Thoracic aorta (tissue), 1 donor: ENCODE measurements around a stretch of chr5.

GRCh38 chr5:139677746-139678434 lies 29.7 kb downstream of the CXXC5 start:
- RAMPAGE, long total RNA: no peak

DNA sequence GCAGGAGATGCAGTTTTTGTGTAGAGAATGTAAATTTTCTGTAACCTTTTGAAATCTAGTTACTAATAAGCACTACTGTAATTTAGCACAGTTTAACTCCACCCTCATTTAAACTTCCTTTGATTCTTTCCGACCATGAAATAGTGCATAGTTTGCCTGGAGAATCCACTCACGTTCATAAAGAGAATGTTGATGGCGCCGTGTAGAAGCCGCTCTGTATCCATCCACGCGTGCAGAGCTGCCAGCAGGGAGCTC lies 35.0 kb downstream of the CXXC5 start:
- RAMPAGE, long total RNA: no peak

DNA sequence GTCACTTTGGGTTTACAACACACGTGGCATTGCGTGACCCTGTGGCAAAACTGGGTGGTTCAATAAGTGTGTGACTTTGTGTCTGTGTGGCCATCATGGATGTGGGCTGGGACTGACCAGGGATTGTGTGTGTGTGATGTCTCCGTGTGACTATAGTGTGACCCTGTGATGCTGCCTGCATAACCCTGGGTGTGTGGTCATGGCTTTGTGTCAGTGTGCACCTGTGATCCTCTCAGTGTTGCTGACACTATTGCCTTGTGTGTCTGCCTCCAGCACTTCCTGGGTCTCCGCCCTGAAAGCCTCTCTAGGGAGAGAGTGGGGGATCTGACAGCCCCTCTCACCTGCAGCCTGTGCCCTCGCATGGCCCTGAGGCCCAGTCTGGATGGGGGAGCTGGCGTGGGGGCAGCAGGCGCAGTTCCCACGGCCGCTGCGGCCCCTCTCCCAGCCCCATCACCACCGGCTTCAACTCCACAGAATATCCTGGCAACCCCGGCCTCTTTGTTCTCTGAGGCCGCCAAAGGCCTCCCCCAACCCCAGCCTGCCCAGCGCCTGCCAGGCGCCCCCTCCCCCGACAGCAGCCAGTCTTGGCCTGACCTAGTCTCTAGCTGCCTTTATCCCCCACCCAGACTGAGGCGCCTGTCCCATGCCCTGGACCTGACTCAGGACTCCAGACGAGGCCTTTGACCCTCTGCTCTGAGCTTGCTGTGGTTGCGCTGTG lies 38.6 kb downstream of the CXXC5 start:
- RAMPAGE, long total RNA: no peak

GRCh38 chr5:139697197-139697963 lies 49.2 kb downstream of the CXXC5 start:
- RAMPAGE, long total RNA: no peak

GRCh38 chr5:139733398-139734147 lies 62.0 kb upstream of the PSD2 start:
- RAMPAGE, long total RNA: no peak

- RAMPAGE, long total RNA: no peak
Measured at GRCh38 chr5:139869052-139869799, 73.6 kb downstream of the PSD2 start.

DNA sequence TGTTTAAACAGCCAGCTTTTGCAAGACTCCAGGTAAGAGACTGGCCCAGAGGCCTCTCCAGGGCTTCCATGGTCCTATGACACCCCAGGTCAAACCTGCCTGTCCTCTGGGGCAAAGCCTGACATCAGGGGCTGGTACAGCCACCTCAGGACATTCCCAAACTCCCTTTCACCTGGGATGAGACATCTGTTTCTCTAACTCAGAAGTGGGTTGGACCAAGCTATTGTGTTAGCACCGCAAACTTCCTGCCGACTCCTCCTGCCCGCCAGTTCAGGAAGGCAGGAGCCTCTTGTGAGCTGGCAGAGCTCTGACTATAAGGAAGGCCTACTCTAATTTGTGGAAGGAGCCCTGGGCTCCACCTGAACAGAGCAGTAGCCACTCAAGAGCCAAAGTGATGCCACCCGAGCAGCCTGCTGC lies 81.4 kb downstream of the PSD2 start:
- RAMPAGE, long total RNA: no peak

DNA sequence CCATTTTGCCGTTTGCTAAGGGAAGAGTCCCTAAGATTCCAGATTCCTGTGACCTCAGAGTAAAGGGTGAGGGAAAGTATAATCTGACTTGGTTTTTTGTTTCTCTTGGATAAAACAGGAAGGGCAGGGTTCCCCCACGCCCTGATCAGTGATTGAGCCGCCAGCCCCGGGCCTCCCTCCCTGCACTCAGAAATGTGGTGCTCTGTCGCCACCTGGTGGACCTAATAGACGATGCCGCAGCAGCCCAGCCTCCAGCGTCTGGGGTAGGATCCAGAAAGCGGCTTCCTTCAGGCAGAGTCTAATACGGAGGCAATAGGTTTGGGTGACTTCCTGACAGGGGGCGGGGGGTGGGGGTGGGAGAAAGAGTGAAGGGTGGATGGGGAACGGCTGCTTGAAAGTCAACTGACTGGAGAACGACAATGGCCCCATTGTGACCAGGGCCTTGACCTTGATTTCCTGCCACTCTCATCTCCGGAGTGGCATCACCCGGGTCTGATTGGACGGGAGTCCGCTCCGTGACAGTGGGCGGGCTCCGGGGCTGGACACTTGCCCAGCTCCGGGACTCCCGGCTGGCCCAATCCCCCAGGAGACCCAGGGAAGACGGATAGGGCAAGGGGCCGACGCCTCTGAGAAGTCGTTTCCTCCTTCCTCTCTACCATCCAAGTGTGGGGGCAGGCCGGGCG lies 17.8 kb upstream of the CYSTM1 start:
- RAMPAGE, long total RNA: no peak

- RAMPAGE, long total RNA: no peak
Measured at GRCh38 chr5:140165664-140166195, 9.3 kb upstream of the CYSTM1 start.

- RAMPAGE, long total RNA: no peak
Measured at GRCh38 chr5:140177774-140178449, 2.9 kb downstream of the CYSTM1 start.

DNA sequence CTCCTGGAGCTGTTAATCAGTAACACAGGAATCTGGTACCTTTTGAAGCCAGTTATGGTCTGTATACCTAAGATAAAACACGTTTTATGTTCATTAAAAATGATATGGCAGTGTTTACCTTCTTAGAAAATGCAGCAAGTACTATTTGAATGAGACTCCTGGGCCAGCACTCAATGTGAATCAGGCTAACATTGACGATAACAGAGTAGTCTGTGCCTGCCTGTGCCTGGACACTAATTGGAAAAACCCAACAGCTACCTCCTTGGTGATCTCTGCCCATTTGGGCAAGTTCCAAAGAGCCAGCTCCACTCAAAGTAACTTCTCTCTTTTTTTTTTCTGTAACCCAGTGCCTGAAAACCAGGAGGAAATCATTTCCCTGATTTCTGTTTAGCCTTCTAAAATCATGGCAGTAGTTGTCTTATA lies 44.7 kb downstream of the CYSTM1 start:
- RAMPAGE, long total RNA: no peak

- RAMPAGE, long total RNA: no peak
Measured at GRCh38 chr5:140222379-140222883, 47.4 kb downstream of the CYSTM1 start.

DNA sequence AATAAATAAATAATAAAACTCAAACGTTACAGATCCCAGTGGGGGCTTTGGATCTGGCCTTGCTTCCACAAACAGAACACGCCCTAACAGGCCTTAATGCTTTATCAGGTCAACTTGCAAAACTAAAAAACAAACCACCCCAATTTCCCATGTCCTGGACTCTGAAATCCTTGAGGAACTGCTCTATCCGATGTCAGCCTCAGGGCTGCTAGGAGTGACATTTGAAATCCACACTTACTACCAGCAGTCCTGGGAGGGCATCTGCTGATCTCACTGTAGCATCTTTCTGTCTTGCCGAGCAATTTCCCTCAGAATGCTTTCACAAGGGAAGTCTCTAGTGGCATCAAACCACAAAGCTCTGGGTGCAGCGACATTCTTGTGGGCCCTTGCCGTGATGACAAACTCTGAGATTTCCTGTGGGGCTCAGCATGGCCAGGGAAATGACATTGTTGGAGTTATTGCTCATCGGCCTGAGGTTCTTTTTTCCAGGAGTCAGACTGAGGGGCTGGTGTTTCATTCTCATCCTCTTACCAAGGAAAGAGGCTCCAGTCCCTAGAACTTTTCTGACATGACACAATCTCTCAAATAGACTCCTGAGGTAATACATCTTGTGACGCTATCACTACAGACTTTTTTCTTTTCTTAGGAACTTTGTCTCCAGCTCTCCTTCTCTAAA lies 51.5 kb downstream of the PFDN1 start:
- RAMPAGE, long total RNA: no peak

DNA sequence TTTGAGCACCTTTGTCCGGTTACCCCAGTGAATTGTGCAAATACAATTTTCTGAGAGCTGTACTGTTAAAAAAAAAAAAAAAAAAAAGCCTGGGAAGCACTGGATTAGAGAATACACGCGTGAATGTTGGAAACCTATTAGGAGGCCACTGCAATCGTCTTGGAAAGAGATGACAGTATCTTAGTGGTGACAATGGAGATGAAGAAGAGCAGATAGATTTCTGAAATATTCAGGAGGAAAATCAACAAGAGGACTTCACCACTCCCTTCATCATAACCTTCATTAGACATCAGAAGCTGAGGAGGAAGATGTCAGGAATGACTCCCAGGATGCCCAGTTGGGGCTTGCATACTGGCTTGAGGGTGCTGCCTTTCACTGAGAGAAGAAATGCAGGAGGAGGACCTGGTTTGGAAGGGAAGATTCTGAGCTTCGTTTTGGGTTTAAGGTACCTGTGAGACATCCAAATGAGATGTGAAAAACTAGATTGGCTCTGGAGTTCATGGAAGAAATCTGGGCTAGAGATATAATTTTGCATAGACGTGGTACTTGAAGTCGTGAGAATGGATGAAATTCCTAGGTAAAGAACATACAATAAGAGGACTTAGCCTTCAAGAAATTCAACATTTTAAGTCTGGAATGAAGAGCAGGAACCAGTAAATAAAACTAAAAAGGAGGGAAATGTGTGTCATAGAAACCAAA lies 44.4 kb downstream of the PFDN1 start:
- RAMPAGE, long total RNA: no peak

DNA sequence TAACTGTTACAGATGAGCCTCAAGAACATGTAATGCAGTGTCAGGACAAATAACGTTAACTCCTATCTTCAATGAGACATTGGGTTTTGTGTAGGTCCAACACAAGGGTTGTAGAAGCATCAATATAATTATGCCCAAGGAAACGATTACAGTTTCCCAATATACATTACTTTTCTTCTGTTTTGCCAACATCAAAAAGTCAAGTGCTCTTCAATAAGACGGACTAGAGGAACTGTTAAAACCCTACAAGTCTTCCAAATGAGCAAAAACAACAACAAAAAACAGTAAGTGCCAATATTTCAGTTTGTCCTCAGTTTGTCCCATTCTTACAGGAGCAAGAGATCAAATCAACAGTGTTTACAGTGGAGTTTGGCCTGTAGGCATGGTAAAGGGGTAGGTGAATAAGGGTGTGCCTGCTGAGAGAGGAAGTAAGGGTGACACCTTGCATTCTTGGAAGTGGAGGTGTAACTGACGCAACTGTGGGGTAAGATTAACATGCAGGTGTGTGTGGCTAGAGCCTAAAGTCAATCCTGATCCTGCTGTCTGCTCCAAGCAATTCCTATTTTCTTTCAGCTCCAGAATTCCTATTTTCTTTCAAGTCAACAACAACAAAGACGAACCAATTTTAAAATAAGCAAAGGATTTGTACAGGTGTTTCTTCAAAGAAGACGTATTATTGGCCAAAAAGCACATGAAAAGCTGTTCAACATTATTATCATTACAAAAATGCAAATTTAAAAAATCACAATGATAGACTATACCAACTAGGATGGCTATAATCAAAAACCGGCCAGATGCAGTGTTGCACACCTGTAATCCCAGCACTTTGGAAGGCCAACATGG lies 43.4 kb downstream of the PFDN1 start:
- RAMPAGE, long total RNA: no peak

DNA sequence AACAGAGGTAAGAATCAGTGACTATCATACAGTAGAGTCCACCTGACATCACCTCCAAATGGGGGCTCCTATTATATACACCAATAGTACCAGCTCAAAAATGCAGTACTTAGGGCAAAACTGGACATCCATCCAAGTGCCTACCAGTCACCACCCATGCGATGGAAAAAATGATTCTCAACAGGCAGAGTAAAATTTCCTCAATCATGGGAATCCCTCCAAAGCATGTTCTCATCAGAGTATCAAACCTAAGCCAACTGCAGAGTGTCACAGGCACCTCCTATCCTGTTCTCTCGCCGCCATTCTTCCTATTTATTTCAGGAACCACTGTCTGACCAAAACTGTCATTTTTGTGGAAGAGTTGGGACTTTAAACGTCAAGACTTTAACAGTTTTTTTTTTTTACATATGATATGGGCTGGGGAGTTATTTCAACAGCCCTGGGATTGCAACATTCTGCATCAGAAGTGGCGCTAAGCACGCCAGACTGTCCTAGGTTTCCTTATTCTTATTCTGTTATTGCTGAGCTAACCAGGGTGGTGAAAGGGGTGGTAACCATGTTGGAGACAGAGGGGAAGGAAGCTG lies 29.5 kb downstream of the PFDN1 start:
- RAMPAGE, long total RNA: no peak

- RAMPAGE, long total RNA: no peak
Measured at GRCh38 chr5:140293388-140293804, 9.5 kb downstream of the PFDN1 start.

- RAMPAGE, long total RNA: no peak
Measured at GRCh38 chr5:140293805-140294228, 9.1 kb downstream of the PFDN1 start.

DNA sequence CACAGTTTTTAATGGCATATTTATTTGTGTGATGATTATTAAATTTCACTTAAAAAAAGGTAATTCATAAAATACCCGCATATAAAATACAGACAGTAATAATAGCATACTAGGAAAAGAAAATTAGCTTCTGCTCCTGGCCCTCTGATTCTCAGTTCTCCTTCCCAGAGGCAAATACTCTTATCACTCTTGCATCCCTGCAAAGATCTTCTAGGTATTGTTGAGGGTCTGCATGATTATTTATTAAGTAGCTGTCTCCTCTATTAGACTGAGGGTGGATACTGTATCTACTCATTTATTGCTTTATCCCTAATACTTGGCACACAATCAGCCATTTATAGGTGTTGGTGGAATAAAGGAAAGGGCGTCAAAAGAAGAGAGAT lies 14.5 kb upstream of the PFDN1 start:
- RAMPAGE, long total RNA: no peak

DNA sequence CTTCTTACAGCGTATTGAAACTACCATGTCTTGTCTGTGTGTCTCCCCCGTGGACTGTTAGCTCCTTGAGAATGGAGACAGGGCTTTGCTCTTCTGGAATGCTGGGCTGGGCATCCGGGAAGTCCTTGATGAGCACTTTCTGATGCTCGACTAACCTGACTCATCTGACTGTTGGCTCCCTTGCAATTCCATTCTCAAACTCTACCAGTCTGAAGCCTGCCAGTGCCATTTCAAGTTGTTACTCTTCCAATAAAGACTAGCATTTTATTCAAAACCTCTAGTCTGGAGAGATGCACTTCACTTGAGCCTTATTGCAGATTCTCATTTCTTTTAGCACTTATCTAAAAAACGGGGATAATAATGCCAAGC lies 15.0 kb upstream of the PFDN1 start:
- RAMPAGE, long total RNA: no peak